Fibroblast of villous mesenchyme (primary cell): Measurements from ENCODE around the genes FRA10AC1 and PDLIM1.

- CAGE, long polyA plus RNA, result no peak
These were observed 2.1 kb upstream of the TNKS2 start for GRCh38 chr10:91796081-91796636.

DNA sequence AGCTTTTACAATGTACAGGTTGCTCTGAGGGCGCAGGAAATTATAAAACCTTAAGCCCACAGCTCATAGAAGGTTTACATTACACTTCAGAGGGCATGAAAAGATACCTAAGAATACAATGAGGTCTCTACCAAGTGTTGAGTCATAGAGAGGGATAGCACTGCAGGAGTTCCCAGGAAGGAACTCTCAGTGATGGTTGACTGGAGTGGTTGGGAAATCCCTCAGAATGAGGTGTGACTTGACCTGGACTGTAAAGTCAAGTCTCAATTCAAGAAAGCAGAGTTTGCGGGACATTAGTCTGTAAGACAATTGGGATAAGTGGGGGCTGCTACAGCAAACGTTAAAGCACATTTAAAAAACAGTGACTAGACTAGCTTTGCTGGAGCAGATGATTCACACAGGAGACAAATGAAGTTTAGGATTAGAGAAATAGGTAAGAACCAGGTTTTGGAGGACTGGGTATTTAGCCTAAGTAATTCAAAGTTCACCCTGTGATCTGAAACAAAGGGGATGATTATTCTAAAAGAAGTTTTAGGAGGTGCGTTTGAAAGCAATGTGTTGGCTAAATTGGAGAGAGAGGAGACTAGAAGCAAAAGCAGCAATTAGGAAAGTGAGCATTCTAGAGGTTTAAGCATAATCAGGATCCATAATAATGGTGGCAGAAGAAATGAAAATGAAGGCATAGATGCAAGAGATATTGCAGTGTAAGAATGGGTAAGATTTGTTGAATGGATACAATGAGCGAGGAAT is 22.1 kb downstream of the TNKS2 start:
- CAGE, long polyA plus RNA, result no peak

DNA sequence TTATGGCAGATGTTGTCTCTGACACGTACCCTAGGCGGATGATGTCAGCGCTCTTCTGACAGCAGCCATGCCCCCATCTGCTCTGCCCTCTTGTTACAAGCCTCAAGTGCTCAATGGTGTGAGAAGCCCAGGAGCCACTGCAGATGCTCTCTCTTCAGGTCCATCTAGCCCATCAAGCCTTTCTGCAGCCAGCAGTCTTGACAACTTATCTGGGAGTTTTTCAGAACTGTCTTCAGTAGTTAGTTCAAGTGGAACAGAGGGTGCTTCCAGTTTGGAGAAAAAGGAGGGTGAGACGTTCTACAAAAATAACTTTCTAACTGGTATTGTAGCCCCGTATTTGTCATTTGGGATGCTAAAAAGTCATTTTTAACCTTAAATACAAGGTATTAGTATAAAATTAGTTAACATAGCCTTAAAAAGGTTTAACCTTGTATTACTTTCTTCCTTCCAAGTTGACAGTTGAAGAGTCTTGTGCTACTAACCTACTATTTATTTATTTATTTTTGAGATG is 50.2 kb downstream of the TNKS2 start:
- CAGE, long polyA plus RNA, result no peak

- CAGE, long polyA plus RNA, result no peak
These were observed 25.5 kb downstream of the FGFBP3 start for GRCh38 chr10:91883463-91884476.

GRCh38 chr10:91887743-91888155 is 21.5 kb downstream of the FGFBP3 start:
- CAGE, long polyA plus RNA, result no peak

- CAGE, long polyA plus RNA, result no peak
These were observed 11.8 kb downstream of the BTAF1 start for GRCh38 chr10:91935359-91935837.

- CAGE, long polyA plus RNA, result no peak
These were observed 32.7 kb downstream of the BTAF1 start for GRCh38 chr10:91956080-91956829.

DNA sequence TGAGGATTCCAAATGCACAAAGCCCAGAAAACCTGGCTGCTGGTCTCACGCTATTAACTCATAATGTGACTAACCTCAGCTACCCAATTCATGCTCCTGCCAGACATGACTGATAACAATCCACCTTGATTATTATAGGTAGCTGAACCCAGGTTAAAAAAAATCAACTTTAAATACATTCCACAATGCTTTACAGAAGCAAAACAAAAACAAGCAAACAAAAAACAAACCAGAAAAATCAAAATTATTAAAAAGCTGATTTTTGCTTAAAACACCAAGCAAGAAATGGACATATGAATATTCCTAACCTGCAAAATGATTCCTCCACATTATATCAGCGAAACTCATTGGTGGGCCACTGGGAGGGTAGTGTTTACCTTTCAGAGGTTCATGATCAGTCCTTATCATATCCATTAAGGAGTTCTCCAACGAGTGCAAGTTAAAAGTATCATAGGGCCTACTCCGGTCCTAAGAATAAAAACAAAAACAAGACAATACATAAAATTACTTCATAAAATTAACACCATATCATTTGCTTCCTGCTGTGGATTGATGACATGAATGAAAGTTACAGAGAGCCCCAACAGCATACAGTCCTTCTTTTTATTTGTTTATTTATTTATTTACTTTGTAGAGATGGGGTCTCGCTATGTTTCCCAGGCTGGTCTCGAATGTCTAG is 98.6 kb downstream of the CPEB3 start:
- CAGE, long polyA plus RNA, result no peak

DNA sequence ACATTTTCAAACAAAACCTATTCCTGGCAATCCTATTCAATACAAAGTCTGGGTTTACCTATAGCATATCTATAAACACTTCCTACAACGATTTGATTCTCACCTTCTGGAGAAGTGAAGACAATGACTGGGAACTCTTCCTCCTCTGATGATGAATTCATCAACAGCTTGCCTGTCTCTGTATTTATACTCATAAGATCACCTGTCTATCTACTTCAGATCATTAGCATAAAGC is 32.8 kb downstream of the IDE start:
- CAGE, long polyA plus RNA, result no peak

DNA sequence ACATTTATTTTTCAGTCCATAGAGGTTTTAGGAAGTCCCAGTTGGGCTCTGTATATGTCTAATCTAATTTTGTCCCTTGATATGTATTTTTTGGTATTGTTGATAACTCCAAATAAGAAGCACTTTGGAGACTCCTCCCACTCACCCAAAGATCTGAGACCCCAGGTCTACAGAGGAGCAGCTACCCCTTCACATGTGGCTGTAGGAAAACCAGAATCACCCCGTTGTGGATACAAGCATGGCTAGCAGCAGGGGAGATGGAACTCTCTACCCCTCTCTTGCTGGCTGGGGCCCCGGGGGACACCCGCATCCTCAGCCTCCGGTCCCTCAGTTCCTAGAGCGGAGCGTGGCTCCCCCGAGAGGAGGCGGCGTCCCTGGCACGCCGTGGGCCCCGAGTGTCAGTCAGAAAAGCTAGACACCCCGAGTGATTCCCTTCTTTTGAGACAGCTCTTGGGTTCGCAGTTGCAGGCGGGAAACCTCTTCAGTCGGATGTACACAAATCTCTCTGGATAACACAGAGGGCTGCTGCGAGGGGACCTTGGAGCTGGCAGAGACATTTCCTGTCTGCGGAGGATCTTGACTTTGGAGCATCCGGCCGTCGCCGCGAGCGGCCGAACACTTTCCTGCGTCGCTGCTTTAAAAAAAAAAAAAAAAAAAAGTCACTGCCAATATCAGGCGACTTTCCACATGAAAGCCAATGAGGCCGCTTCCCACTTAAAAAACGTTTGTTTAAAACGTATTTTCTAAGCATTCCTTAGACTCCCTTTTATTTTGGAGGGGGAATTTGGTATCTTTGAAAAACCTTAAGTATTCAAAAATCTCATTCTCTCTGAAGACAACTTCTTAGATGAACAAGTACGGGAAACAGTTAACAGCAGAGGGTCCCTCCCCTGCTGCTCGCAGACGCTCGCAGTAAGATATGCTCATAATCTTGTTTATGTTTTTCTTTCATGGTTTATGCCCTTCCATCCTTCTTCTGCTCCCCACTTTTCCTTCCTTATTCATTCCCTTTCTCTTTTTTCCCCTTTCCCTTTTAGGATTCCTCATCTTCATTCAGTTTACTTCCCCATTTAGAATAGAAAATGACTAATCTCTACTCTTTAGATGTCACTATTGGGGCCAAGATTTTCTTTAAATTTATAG is 9.8 kb downstream of the HHEX start:
- CAGE, long polyA plus RNA, result no peak

DNA sequence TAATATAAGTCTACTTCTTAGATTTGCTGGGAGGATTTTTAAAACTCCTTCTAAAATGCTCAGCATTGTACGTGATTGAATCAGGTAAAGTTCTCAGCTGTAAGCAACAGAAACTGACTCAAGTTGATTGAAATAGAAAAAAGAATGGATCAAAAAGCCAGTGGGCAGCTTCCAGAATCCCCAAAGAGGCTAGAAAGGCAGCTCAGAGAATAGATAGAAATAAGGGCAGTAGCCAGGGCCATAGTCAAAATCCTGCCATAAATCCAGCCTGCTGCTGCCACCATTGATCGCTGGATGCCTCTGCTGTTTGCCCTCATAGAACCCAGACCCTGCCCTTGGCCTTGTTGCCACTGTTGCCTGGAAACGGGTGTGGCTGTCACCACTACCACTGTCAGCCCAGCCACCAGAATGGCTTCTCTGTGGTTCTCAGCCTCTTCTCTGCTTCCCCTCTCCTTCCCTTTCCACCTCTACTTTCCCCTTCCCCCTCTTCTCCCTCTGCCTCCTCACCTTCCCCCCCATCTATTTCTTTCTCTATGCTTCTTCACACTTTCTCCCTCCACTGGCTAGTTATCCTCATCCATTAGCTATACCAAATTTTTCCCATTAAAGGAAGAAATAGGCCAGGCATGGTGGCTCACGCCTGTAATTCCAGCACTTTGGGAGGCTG is 57.8 kb downstream of the HHEX start:
- CAGE, long polyA plus RNA, result no peak

DNA sequence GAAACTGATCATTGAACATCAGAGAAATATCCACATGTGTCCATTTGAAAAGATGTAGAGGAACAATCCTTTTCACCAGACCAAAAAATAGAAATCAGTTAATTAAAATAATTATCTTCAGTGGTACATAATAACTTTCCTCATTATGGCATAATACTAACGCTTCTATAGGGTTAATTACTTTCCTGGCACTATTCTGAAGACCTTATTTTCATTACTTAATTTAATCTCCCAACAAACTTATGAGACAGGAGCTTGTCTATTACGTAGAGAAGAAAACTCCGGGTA is 30.3 kb upstream of the EXOC6 start:
- CAGE, long polyA plus RNA, result no peak

GRCh38 chr10:93071599-93072766 is 1.7 kb upstream of the CYP26A1 start:
- CAGE, long polyA plus RNA, result no peak

DNA sequence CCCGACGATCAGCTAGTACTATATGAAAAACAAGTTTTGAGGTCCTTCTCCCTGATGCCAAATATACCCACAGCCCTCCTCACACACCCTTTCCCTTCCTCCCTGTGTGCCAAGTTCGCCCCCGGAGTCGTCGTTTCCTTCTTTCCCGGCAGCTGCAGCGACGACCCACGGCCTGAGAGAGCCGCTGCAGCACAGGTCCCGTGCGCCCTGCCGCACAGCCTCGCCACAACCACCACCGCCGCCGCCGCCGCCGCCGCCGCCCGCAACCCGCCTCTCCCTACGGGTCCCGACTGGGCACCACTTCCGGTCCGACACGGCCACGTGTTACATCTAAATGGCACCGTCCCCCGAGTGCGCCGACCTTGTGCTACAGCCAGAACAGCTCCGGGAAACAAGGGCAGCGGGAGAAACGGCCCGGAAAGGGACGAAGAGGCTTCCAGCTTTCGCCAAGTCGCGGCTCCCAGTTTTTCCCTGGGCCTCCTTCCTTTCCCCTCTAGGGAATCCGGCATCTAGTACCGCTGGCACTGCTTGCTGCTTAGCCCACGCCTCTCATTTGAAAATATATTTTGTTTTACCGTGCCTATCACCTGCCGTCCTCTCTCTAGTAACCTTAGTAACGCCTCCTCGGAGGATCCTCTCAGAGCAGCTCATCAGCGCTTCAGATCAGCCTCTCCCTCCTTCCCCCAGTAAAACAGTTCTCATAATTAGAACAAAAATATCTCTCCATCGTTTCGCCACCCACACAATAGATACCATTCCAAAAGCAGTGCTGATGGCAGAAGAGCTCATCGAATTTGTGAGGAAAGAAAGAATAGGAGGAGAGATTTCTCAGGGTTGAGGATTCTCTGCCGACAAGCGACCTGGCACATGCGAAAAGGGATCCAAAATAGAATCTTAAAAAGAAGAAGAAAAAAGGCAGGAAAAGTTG is at the start of gene FRA10AC1:
Gene FRA10AC1, minus strand, starts transcription at position 305 of the 928 bp plus-strand sequence.
- CAGE, long polyA plus RNA, result start-site peak on the minus strand centred at position 128 of the sequence, 64 bp wide, 8 and 19 reads in 2 replicates; start-site peak on the minus strand centred at position 266 of the sequence, 89 bp wide, 47 and 79 reads in 2 replicates

- CAGE, long polyA plus RNA, result no peak
These were observed 23.1 kb downstream of the SLC35G1 start for GRCh38 chr10:93916803-93917413.

- CAGE, long polyA plus RNA, result no peak
These were observed 17.9 kb downstream of the NOC3L start for GRCh38 chr10:94344868-94345167.

GRCh38 chr10:94682501-94683235 is 861 bp upstream of the CYP2C18 start:
- CAGE, long polyA plus RNA, result no peak

DNA sequence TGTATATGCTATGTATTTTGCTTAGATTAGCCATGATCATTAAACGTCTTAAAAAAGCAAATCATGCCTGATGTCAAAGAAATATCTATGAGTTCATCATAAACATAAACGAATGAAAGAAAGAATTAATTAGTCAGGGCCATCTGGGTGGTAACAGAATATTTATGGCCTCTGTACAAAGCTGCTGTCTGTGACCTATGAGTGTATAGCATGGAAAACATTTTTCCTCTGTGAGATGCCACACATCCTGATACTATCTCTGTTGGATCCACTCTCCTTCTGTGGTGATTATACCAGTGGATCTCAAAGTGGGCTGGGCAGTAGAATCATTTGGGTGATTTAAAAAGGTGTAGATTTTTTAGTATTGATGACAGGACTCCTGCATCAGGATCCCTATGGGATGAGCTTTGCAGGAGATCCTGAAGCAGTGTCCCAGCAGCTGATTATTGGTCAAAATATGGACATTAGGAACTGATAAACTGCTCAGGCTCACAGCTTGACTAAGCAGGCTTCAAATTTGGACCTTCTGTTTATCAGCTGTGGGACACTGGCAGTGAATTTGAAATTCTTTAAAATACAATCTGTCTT is 3.5 kb downstream of the CYP2C18 start:
- CAGE, long polyA plus RNA, result no peak

DNA sequence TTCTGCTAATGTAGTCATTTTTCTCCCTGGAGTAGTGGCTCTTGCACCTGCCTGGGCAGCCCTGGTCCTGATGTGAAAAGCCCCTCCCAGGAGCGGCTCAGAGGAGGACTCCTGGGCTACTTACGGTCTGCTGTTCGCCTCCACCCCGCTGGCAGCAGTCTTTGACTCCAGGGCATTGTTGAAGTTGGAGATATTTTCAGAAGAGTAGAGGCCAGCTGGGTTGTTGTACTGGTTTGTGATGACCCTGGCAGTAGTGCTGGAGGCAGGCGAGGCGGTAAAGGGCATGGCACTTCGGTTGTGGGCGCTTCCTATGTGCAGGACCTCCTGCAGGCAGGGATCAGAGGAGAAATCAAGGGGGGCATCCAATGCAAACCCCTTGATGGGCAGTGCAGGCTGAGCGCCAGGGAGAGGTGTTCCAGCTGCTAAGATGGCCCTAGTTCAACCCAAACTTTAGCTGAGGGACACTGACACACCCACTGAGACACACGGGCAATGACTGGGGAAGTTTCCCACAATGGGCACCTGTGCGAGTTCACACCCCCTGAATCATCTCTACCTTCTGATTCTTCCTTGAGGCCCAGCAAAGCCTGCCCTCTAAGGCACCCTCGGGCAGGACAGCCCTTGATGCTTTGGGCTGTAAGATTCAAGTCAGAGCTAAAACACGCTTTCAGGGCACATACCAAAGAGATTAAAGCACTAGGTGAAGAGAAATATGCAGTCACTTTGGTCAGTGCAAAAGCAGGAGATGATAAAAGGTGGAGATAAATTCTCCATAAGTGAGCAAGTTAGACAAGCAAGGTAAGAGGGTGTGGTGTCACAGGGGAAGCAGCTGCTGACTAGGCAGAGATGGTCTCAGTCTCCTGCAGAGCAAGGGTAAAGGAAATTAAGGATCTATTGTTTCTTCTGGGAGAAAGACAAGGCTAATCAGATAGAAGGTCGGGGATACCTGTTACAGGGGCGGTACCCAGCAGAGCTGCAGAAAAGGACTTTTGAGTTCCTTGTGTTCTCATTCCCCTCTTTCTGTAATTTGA is 26.7 kb downstream of the PDLIM1 start:
- CAGE, long polyA plus RNA, result no peak

GRCh38 chr10:95290388-95291383 is at the start of gene PDLIM1:
Gene PDLIM1 (minus strand): TSS chr10:95291003.
- CAGE, long polyA plus RNA, result start-site peak on the minus strand at chr10:95290946-95291044, 14,440 and 12,540 reads in 2 replicates